LNCaP clone FGC (cell line): ENCODE measurements around a stretch of chr22.

DNA sequence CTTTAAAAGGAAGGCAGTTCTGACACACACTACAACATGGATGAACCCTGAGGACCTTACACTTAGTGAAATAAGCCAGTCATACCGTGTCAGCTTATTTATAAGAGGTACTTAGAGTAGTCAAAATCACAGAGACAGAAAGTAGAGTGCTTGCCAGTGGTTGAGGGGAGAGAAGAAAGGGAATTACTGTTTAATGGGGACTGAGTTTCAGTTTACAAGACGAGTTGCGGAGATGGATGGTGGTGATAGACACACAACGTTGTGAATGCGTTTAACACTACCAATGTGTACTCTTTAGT lies 146.0 kb downstream of the WNT7B start:
- RRBS, 2 experiments, result no CpG with 5 or more reads among the region's 5 CpGs

DNA sequence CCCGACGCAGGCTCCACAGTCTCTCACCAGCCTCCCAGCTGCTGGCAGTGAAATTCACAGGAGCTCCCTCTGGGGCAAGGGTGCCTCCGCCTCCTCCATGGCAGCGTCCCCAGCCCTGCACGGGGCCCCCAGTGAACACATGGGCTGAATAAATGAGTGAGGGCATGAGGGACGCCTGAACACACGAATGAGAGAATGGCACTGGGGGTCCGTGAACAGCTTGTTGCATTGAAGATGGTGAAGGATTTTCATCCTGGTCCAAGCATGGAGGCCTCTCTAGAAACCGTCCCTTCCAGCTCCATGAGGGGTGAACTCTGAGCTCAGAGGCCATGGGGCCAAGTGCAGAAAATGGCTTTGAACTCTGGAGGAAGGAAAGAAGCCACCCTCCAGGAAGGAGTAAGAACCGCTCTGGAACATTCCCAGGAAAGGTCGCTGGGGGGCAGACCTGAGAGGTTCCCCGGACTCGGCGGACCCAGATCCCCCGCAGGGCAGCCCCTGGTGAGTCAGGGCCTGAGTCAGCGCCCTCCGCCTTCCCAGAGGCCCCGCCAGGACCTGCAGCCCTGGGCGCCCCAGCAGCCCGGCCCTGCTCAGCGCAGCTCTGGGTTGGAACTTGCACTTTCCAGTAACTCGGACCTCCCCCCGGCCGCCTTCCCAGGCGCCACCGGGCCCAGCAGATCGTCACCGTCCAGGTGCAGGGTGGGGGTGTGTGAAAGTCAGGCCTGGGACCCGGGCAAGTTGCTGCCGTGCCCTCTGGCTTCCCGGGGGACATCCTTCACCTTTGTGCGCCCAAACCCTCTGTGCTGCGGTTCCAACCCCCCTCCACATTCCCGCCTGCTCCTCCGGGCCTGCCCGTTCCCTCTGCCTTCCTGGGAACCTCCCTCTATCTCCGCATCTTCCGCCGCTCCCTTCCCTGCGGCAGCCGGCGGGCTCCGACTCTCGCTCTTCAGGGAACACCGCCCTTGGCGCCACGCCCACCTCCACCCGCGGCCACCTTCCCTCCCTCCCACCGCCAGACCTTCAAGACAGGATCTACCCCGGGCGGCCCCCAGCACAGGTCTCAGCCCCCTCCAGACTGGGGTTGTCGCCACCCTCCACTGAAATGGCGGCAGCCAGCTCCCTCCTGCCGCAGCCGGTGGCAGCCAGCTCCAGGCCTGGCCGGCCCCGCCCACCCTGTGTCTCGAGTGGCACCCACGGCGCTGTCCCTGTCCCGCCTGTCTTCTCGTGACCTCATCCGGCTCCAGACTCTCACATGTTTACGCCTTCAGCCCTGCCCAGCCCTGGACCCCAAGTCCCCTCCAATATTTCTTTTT lies 36.6 kb upstream of the WNT7B start:
- RRBS, 2 experiments, result 2% methylated on average over 29 to 39 of the region's 65 CpGs

- RRBS, 2 experiments, result no CpG with 5 or more reads among the region's 3 CpGs
Observed at GRCh38 chr22:46036799-46037004, 59.7 kb upstream of the WNT7B start.

DNA sequence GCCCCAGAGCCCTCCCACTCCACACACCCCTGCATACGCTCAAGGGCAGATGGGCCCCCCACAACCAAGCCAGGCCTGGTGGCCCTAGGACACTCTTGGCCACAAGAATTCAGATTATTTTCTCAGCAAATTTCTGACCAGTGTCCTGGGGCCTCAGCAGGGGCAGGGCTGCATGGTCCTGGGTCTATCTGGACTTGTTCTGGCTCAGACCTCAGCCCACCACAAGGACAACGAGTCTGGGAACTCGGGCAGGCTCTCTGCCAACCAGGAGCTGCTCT lies 75.3 kb upstream of the WNT7B start:
- RRBS, 2 experiments, result no CpG with 5 or more reads among the region's 3 CpGs

DNA sequence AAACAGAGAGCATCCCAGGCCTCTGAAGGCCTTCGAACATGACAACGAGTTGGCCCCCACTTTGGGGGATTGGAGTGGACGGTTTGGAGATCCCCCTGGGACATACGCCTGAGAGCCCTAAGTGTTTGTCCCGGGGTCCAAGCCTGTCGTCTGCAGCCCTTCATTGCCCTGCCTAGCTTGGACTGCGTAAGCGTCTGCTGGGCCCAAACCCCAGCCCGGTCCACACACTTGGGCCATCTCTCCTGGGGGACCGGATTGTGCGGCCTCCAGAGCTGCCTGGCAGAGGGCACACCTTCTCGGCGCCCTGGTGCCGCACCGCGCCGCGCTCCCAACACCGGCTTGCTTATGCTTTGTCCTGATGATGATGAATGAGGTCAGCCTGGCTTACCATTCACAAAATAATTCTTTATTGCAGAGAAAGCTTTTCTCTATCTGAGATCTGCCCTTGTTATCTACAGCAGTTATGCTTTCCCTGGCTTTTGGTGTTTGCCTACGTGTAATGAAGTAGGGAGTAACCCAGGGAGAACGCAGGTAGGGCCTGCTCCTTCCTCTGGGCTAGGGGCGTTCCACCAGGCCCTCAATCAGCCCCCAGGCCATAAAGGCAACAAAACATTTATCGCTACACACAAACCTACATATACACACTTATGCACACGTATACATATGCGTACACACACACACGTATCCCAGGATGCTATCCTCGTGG lies 85.9 kb upstream of the PPARA start:
- RRBS, 2 experiments, result 2 to 3% methylated on average over 13 of the region's 27 CpGs

DNA sequence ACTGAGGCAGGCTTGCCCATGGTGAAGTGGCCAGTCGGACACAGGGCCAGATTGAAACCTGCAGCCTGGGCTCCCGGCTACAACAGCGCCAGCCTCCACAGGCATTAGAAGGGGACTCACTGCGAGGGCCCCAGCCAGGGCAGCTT lies 70.7 kb upstream of the PPARA start:
- RRBS, 2 experiments, result 0 to 2% methylated on average over 2 of the region's 4 CpGs

GRCh38 chr22:46080959-46081368 lies 69.4 kb upstream of the PPARA start:
- RRBS, 2 experiments, result no CpG with 5 or more reads among the region's 8 CpGs

- RRBS, 2 experiments, result 0% methylated on average over 3 of the region's 14 CpGs; no CpG with 5 or more reads in 1 of the 2 experiments
Observed at GRCh38 chr22:46083684-46084100, 66.6 kb upstream of the PPARA start.

GRCh38 chr22:46085497-46086359 lies 64.6 kb upstream of the PPARA start:
- RRBS, 2 experiments, result 3 to 5% methylated on average over 7 of the region's 32 CpGs

GRCh38 chr22:46086675-46087659 lies 63.4 kb upstream of the PPARA start:
- RRBS, 2 experiments, result no CpG with 5 or more reads among the region's 29 CpGs

GRCh38 chr22:46089903-46090410 lies 60.4 kb upstream of the PPARA start:
- RRBS, 2 experiments, result 21 to 27% methylated on average over 1 of the region's 24 CpGs

- RRBS, 2 experiments, result 12 to 15% methylated on average over 37 of the region's 49 CpGs
Observed at GRCh38 chr22:46104051-46105208, 45.9 kb upstream of the PPARA start.

DNA sequence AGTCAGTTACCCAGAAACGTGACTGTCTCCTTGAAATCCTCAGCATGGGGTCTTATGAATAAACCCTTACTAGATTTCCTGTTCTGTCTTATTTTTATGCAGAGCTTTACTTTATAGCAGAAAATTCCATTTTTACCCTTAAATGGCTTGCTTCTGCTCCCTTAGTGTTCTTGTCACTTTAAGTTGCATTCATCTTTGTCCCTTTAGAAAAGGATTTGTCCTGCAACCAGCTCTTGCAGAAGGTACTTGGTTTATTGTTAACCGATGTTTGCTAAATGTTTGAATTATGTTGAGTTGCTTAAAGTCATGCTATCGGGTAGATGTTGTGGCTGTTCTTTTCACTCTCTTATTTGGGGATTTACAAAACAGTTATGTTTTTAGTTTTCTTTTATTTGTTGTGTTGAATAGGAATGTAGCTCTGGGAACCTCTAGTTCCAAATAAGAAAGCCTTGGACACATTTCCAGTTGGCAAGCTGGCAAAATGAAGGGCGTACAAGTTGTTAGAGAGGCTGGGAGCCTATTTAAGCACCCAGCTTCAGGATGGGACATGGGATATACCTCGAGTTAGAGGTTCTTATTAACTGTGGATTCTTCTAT lies 22.6 kb downstream of the PPARA start:
- RRBS, 2 experiments, result no CpG with 5 or more reads among the region's 5 CpGs

GRCh38 chr22:46203570-46204080 lies 46.5 kb downstream of the CDPF1 start:
- RRBS, 2 experiments, result no CpG with 5 or more reads among the region's 10 CpGs

GRCh38 chr22:46225190-46226163 lies 24.6 kb downstream of the CDPF1 start:
- RRBS, 2 experiments, result no CpG with 5 or more reads among the region's 16 CpGs

DNA sequence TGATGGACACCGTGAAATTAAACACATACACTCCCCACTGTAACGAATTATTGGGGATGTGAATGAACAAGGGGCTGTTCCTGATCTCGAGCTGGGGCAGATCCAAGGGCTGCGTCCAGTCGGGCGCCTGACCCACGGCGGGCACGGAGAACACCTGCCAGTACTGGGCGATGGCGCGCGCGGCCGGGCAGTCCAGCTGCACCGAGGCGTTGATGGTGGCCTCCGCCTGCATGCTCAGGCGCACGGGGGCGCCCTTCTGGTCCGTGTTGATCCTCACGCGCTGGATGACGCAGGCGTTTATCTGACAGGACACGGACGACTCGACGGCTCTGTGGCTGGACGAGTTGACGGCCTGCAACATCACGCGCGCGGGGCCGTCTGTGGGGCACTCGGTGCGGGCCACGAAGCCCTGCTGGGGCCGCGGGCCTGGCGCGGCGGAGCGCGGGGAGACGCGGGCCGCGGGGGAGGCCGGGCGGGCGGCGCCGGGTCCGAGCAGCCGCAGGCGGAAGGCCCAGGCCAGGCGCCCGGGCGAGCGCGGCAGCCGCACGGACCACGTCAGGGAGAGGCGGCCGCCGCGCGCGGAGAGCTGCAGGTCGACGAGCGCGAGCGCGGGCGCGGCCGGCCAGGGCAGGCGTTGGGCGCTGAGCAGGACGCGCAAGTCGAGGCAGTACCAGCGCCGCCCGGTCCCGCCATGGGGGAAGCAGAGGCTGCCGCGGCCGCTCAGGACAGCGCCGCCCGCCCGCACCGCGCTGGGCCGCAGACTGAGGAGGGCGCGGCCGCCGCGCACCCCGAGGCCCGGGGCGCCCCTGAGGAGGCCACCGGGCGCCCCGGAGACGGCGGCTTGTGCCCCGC lies 528 bp downstream of the PKDREJ start:
- RRBS, 2 experiments, result 69 to 88% methylated on average over 7 to 10 of the region's 115 CpGs

DNA sequence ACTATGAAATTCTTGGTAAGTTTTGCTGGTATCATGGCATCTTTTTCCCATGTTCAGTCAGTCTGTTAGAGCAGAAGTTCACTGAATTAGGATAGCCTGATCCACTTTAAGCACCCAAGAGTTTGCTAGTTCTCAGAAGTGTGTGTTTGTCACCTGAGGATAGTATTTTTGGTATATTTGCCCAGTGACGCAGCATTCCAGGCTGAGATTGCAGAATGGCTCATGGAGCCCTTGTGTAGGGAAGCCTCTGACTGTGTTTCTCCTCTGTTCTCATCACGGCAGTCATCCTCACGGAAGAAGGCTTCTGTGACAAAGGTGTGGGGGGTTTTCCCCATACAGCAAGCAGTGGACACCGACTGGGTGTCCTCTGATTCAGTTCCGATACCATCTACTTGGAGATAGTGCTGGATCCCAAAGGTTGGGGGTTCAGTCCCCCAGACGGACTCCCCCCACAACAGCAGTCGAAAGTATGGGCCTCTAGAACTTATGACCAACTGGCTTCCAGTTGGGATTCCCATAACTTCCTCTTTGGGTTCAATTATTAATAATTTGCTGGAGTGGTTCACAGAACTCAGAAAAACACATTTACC lies 6.3 kb downstream of the TRMU start:
- RRBS, 2 experiments, result no CpG with 5 or more reads among the region's 7 CpGs

- RRBS, 2 experiments, result no CpG with 5 or more reads among the region's 8 CpGs
Observed at GRCh38 chr22:46362958-46363256, 27.4 kb downstream of the TRMU start.

GRCh38 chr22:46373948-46375067 lies 38.8 kb downstream of the TRMU start:
- RRBS, 2 experiments, result 79 to 82% methylated on average over 12 of the region's 55 CpGs

DNA sequence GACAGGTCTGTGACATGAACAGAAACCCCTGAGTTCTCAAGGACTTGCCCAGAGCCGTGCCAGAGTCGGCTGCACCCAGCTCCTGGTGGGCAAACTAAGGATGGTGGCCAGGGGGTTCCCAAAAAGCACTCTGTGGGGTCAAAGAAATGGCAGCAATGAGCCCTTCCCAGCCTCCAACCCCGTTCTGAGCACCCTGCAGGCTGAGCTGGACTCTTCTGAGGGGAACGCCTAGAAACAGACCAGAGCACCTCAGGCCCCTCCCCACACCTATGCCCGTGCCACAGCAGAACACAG lies 97.9 kb downstream of the CELSR1 start:
- RRBS, 2 experiments, result no CpG with 5 or more reads among the region's 5 CpGs